WTC11 (cell line): ENCODE data around the genes CNOT8, MRPL22, PPP1R2B and NIPAL4.

- PRO-cap, result bidirectional peak, plus-strand start at chr5:154857560, minus-strand start at chr5:154857517
Observed at GRCh38 chr5:154857316-154857647, 1.1 kb upstream of the CNOT8 start.

GRCh38 chr5:154857932-154858896, at the start of gene CNOT8:
Gene CNOT8, plus strand, starts transcription at chr5:154858627.
- PRO-cap, result bidirectional peak, plus-strand start at chr5:154857994, minus-strand start at chr5:154857829; bidirectional peak, plus-strand start at chr5:154858249, minus-strand start at chr5:154858069; bidirectional peak, plus-strand start at chr5:154858627, minus-strand start at chr5:154858424; bidirectional peak, plus-strand start at chr5:154858759, minus-strand start at chr5:154858761

DNA sequence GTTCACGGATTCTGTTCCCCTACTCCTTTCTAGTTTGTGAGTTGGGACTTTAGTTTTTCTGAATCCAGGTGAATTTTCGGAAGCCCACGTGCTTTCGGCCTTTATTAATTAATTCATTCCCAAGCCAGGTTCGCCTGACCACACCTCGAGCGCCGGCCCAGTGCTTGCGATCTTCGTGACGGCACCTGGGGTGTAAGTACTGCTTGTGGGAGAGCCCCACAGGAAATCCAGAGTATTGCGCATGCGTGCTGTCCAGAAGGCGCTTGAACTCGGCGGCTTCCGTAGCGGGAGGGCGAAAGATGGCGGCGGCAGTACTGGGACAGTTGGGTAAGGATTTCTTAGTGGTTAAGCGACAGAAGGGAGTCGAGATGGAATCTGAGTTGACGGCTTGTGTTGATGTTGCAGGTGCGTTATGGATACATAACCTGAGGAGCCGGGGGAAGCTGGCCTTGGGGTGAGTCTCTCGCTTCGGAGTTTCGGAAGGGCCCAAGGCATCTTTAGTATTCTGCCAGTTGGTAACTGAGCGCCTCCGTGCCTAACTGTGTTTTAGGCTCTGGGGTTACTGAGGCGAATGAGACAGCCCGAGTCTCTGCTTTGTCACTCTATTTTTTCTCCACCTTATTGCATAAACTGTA, at the start of gene MRPL22:
Gene MRPL22, plus strand, starts transcription at position 262 of the 635 bp plus-strand sequence.
- PRO-cap, result bidirectional peak, plus-strand start at position 284 of the sequence, minus-strand start at position 198 of the sequence

- PRO-cap, result no peak
Observed at GRCh38 chr5:155156648-155157067, 143.1 kb downstream of the KIF4B start.

DNA sequence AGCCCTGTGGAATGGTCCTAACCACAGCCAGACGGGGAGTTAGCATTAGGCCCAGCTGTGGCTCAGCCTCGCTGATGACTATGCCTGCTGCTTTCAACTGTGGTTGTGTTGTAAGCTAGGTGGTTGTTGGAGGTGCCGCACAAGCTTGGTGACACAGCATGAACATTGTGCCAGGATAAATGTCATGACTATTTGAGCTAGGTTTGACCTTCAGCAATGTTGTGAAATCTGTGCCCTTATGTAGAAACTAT, 40.7 kb downstream of the SGCD start:
- PRO-cap, result no peak

DNA sequence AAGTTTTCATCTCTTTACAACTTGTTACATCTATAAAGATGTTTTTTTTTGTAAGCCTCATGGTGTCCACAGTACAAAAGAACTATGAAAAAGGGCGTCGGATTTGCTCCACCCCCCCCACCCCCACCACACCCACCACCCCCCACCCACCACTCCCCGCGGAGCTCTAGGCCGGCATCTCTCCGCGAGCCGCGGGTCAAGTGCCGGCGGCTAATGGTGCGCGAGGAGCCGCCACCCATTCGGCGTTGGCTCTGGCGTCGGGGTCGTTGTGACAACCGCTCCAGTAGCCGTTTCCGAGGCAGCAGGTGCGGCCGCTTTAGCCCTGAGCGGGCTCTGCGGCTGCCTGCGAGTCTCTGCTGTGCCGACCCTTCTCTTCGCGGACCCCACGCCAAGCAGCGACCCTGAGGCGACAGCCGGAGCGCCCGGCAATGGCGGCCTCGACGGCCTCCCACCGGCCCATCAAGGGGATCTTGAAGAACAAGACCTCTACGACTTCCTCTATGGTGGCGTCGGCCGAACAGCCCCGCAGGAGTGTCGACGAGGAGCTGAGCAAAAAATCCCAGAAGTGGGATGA, at the start of gene PPP1R2B:
Gene PPP1R2B, plus strand, starts transcription at position 161 of the 574 bp plus-strand sequence.
- PRO-cap, result no peak

DNA sequence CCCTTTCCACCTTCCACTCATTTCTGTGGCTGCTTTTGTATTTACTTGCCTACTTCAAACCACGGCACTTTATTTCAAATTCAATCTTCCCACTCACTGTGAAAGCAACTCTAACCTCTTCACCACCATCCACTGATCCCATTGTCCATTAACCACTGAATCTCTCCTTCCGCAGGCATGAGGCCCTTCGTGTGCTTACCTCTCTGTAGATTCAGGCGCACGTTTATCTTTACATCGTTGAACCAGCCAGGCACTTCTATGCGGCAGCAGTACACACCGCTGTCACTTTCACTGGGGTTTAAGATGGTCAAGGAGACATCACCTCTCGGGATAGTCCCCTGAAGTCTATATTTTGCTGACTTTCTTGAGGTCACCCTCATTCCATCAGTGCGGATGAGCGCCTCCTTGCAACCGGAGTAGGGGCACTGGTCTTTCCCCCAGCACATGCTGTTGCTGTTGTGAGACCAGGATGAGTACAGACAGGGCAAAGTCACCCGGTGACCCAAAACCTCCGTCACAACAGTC, 8.7 kb downstream of the TIMD4 start:
- PRO-cap, result no peak

- PRO-cap, result no peak
Observed at GRCh38 chr5:157025030-157025818, 33.7 kb downstream of the HAVCR1 start.

DNA sequence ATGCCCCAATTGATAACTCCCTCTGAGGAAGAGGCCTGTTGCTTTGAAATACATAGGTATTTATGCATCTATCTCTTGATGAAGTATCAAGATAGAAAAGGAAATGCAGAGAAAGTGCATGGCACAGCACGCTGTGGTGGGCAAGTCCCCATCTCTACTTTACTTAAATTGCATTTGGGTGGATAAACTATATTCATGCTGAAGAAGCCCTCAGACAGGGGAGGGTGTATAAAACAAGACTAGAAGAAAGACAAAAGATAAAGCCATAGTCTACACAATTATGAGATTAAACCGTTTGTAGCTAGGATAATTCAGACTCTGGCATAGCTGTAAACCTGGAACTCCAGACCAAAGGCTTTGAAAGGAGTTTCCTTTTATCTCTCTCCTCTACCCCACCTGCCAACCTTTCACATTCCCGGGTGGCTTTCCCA, 6.5 kb downstream of the GARIN3 start:
- PRO-cap, result no peak

GRCh38 chr5:157182162-157182632, 1.6 kb downstream of the ITK start:
- PRO-cap, result no peak

DNA sequence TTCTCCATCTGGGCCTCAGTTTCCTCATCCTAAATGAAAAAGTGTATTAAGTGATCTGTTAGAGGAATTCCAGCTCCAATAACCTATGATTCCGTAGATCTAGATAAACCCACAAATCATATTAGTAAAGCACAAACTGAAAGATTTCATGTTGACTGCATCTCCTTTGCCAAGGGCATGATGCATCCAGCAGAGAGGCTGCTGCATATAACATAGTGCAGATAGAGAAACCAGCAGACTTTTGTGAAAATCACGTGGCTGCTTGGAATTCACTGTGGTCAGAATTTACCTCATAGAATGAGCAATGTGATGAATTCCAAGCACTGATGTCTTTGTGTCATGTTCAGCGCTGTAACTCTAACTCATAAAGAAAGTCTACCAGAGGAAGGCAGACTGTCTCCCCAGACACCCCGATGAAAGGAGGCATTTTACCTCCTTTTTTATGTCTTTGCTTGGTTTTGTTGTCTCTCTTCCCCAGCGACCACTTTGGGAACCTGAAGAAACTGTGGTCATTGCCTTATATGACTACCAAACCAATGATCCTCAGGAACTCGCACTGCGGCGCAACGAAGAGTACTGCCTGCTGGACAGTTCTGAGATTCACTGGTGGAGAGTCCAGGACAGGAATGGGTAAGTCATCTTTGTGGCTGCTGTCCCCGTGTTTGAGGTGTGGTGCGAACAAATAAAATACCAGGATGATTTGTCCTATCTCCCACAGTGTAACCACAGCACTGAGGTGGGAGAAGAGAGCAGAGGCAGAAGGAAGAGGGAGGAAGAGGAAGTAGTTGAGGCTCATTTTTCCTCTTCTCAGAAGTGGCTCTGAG, 42.0 kb downstream of the ITK start:
- PRO-cap, result no peak

- PRO-cap, result no peak
Observed at GRCh38 chr5:157249065-157249539, 16.8 kb upstream of the CYFIP2 start.

DNA sequence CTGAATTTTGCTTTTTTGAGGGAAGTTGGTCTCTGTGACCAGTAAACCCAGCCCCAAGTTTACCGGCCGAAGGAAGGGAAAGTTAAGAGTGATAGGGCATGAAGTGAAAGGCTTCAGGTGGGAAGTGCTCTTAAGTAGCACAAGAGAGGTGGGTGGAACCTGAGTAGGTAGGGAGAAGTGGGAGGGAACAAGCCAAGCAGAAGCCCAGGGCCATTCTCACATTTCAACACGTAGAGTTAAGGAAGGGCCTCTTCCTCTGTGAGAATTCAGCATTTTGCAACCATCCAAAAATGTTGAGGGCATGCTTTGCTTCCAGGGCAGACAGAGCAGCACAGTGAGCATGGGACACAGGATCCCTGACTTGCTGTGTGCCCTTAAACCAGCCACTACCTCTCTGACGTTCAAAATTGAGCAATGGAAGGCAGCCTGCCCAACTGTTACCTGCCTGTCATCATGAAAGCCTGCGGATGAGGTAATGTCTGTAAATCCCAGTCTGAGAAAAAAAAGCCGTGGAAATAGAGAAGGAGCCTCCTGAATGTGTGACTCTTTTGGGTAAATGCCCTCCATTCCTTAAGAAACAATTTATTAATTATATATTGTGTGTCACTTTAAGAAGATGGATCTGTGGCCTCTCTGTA, 3.3 kb downstream of the CYFIP2 start:
- PRO-cap, result no peak

DNA sequence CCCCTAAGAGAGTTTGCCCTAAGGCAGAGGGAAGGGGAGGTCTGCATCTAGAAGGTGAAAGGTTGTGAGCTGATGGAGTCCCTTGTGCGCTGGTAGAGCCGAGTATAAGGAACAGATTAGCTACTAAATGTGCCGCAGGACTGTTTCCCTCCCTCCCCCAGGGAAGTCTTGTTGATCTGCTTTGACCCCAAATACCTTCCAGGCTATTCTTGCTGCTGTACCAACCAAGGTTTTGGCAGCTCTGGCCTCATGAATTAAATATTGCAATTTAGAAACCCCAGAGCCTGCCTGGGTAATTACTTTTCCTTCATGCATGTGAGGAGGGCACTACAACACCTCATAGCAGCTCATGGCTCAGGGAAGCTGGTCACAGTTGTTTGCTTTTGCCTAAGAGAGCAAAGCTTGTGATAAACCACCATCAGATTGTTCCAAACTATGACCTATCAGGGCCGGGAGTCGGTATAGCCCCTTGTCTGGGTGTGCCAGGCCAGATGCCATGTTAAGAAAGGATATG, 19.7 kb downstream of the CYFIP2 start:
- PRO-cap, result no peak

DNA sequence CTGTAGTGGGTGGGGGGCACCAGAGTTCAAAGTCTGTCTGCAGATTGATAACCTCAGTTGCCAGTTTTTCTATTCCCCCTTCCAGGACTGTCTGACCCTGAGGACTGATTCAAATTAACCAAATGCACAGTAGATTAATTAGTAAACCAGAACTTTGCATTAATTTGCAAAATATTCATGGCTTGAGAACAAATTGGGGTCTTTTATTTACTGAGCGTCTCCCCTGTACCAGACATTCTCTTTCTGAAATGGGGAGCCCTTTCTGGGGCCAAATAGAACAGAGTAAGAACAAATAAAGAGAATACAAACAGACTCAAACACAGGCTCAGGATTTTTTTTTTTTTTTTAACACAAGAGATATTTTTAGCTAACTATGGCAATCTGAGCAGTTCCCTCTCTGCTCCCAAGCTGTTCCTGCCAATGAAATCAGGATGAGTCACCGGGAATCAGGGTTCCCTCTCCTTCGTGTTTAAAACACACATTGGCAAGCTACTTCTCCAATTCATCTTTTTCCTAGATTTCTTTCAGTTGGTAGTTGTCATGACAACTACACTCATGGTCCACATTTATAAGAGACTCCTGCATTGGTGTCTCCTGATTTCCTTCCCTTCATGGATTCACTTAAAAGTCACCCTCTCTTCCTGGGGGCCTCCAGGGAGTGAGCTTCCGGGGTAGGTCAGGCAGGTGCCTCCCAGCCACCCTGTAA, 42.0 kb upstream of the FNDC9 start:
- PRO-cap, result no peak

GRCh38 chr5:157459720-157460608, at the start of gene NIPAL4:
Gene NIPAL4, plus strand, starts transcription at chr5:157460213.
- PRO-cap, result no peak

DNA sequence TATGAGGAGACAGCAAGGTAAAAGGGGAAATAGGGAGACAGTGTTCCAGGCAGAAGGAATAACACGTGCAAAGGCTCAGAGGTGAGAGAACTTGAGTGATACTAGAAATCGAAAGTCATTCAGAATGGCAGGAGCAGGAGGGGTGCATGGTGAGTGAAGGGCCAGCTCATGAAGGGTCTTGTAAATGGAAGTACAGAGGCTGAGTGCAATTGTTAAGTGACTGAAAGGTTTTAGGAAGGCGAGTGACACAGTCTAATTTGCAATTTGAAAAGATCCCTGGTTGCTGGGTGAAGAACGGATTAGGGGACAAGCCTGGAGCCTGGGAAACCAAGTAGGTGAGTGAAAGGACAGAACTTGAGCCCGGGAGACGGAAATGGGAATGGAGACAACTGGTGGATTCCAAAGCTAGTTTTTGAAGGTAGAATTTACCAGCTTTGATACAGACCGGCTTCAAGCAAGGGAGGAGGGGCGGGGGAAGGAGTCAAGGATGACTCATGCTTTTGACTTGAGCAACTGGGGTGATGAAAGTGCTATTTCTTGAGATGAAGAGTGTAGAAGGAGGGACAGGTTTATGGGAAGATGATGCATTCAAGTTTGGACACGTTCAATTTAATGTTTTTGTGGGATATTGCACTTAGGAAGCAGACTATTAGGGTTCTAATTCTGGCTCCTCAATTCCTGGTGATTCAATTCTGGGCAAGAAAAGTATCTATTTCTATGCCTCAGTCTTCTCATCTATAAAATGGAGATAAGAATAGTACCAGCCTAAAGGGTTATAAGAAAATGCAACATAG, 4.3 kb downstream of the NIPAL4 start:
- PRO-cap, result no peak

- PRO-cap, result no peak
Observed at GRCh38 chr5:157487205-157487904, 27.3 kb downstream of the NIPAL4 start.

DNA sequence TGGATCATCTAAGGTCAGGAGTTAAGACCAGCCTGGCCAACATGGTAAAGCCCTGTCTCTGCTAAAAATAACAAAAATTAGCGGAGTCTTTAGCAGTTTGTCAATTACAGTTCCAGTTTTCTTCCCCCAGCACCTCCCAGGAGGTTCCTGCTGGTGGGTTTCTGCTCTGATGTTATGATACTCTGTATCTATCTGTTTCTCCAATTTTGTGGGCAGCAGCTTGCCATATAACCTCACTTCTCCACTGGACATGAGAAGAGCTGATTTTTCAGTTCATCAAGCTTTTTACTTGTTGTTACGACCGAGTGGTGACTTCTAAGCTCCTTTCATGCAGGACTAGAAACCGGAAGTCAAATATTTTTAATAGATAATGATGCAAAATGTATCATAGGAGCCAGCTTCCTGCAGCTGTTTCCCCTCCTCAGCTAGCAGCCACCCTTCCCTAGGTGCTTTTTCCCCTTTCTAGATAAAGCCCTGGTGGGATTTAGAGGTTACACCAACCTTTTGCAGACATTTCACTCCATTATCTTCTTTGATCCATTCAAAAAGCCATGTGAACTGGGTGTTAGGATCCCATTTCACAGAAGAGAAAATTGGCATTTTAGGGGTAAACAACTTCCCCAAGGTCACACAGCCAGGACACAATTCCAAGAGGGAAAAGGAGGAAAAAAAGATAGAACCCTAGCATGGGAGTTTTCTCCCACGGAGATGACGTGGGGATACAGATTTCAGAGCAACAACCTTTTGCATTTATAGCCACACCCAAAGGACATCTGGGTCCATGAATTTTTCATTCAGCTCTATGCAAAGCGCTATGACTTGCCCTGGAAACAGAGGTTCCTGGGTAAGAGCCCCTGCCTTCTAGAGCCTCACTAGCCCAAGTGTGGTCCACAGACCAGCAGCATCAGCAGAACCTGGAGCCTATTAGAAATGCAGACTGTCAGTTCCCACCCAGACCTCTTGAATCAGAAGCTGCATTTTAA, 17.2 kb upstream of the ADAM19 start:
- PRO-cap, result no peak

GRCh38 chr5:158560322-158560880, 539.3 kb downstream of the EBF1 start:
- PRO-cap, result no peak